Colonic mucosa (tissue), 1 donor: ENCODE data around the genes AMN and MARK3.

- PRO-cap = no peak
Measured at GRCh38 chr14:102585216-102585960, 7.1 kb upstream of the RCOR1 start.

DNA sequence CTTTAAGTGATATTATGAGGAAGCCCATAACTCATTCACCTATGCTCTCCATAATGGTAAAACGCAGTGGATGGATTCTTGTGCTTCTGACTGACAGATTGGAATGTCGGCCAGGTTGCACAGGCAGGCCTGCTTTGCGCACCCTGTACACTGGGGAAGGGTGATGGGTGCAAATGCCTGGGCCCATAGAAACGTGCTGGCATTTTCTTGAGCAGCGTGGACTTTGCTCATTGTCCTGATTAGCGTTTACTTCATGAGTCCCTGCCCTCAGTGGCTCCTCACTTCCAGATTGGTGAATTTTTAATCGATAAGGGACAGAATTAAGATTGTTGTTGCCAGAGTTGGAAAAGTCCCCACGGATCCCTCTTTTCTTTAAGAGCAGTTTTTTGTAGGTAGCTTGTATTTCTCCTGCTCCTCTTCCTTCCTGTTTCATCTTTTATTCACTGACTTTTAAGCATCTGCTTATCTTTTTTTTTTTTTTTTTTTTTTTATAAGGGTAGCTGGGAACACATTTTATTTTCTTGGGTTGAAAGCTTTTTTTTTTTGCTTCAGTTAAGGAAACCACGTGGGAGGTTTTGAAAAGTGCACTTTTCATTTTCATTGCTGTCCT is 80.8 kb upstream of the TRAF3 start:
- PRO-cap = no peak

GRCh38 chr14:102798987-102799519 is 21.8 kb downstream of the TRAF3 start:
- PRO-cap = unidirectional peak, plus-strand start at chr14:102799267

- PRO-cap = no peak
Measured at GRCh38 chr14:102918060-102918429, 4.4 kb upstream of the AMN start.

DNA sequence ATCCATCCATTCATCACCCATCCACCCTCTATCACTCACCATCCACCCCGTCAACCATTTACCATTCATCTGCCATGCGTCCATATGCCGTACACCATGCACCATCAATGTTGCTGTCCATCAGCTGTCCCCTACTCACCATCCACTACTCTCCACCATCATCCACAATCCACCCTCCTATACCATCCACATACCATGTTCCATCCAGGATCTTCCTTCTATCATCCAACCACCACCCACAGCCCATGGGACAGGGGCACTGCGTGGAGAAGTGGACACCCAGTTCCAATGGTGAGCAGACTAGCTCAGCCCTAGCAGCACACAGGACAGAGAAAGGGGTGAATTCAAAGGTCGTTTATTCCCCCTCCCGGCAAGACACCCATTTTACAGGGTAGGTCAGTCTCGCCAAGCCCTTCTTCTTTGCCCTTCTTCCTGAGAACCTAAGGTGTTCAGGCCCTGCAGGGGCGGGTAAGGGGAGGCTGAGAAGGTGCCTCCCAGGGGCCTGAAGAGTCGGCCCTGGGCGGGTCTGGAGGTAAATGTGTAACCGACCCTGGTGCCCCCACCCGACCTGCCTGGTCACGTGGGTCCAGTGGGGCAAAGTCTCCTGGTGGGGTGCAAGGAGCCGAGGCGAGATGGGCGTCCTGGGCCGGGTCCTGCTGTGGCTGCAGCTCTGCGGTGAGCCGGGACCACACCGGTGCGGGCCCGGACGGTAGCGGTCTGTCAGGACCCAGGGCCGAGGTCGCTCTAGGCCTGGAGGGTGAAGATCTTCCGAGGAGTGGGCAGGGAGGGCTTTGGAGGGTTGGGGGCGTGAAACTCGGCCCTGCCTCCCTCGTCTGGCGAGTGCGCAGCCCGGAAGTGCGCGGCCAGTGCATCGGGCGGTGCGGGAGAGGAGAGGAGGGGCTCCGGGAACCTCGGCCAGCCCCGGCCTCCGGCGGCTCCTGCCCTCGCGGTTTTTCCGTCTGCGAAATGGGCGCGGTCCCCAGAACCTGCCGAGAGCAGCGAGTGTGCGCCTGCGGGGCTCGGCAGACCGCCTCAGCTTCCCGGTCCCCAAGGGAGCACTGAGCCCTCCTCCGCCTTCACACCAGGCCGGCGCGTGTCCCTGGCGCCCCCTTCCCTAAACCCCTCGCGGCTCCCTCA is at the start of gene AMN:
Gene AMN (plus strand): TSS at position 607 of the 1,137 bp plus-strand sequence.
- PRO-cap = unidirectional peak, plus-strand start at position 625 of the sequence; bidirectional peak, plus-strand start at position 982 of the sequence, minus-strand start at position 838 of the sequence

- PRO-cap = unidirectional peak, plus-strand start at chr14:102946895
Measured at GRCh38 chr14:102946560-102946970, 24.1 kb downstream of the AMN start.

- PRO-cap = no peak
Measured at GRCh38 chr14:103014414-103015344, 42.7 kb downstream of the CDC42BPB start.

DNA sequence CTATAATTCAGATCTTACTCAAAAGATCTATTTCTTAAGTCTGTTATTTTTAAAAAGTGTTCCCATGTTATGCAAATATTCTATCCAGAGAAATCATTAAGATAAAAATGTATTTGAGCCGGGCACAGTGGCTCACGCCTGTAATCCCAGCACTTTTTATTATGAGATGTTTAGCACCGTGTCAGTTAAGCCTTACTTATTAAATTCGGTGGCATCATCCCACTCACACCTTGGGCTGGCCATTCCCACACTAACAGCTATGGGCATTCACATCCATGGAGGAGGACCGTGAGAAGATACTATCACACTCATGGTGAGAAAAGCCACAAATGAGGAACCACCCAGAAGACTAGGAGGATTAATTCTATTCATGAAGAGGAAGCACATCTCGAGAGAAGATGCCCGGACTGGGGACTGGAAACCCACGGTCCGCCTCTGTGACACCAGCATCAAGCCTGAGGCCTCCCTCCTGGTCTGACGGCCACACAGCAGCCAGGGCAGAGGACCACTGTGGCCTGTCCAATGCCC is 5.0 kb downstream of the CDC42BPB start:
- PRO-cap = no peak

DNA sequence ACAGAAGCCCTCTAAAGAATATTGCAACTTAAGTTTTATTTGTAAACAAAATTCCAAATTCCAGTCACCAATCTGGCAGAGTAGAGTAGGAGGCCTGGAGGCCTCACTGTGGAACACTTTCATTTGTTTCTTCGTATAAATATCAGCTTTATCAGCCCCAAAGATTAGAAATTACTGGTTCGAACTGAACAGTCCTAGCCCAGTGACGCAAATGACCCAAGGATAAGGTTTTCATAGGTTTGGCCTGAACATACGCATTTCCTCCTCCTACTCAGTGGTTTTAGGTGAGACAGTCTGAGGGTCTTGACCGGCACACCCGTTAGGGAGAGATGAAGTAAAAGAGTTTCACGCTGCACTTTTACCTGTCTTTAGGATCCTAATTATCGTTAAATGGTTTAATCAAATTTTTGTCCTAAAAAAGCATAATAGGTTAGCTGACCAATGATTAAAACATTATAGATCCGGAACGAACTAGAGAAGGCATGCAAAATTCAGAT is 1.6 kb downstream of the CDC42BPB start:
- PRO-cap = no peak

DNA sequence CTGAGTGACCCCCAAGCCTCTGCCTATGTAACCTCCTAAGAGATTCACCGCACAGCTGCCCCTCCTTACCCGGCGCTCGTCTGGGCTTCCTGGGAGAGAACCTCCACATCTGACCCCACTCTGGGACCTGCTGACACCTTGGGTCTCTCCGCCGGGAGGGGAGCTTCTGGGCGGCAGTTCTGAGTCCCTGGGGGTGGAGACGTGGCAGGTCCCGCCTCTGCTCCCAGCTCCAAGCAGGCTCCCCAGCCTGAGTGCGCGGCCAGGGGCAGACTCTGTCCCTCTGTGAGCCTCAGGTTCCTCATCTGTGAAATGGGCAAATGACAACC is 3.6 kb downstream of the EXOC3L4 start:
- PRO-cap = no peak

DNA sequence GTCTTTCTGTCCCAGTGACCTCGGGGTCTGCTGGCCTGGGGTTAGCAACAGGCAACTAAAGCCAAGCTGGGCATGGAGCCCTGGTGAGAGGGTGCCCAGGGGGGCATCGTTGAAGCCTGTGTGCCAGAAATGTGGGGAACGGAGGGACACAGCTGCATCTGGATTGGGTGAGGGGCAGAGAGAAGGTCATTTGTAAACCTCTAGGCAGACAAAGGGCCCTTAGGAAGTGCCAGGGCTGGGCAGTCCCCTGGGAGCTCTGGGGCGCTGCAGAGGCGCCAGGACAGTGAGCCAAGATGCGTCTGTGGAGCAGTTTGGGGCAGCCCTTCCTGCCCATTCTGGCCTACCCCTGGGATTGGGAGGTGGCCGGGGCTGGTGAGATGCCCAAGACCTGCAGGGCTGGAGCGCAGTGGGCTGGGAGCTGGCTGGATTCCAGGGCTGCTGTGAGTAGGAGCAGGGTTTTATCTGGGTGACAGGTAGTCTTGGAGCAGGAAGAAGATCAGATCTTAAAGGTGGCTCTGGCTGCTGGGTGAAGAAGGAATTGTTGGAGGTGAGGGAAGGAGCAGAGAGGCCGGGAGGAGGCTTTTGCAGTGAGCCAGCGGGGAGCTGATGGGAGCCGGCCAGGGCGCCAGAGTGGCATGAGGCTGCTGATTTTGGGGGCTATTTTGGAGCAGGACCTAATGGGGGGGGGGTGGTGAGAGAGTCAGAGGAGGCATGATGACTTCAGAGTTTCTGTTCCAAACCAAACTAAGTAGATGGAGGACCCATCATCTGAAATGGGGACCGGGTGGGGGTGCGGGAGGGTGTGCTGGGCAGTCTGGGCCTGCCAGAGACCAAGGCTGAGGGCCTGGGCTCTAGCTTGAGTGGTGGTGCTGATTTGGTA is 5.8 kb downstream of the TNFAIP2 start:
- PRO-cap = no peak

GRCh38 chr14:103205537-103206475 is 82.5 kb downstream of the TNFAIP2 start:
- PRO-cap = no peak

DNA sequence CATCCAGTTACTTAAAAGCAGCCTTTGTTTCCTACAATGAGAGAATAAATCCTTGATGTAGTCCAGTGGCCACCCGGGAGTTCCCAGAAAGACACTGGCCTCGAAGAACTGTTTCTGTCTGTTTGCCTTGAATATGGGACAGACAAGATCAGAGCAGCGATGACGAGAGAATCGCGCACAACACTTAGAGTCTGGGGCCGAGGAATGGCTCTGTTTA is 102.3 kb downstream of the TNFAIP2 start:
- PRO-cap = no peak

- PRO-cap = bidirectional peak, plus-strand start at chr14:103260823, minus-strand start at chr14:103260624
Measured at GRCh38 chr14:103259963-103261265, 73.6 kb upstream of the EIF5 start.

DNA sequence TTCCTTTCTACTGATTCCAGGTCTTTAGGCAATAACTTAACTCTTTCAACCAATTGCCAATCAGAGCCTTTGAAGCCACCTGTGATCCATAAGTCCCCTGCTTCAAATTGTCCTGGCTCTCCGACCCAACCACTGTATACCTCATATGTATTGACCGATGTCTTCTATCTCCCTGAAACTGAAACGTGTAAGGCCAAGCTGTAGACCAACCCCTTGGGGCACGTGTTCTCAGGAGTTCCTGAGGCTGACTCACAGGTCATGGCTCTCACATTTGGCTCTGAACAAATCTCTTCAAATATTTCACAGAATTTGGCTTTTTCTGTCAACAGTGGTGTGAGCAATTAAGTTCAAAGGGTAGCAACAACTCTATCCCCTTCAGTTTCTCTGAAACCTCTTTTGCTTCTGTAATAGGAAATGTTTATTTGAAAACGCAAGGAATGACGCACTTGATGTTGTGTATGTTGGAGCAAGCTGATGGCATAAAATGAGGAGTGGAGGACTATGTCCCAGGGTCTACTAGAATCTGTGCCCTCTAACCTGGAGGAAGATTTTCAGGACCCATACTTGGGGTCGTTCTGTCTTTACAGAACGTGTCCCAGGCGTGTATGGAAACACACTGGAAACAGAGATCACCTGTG is 49.1 kb upstream of the EIF5 start:
- PRO-cap = no peak

DNA sequence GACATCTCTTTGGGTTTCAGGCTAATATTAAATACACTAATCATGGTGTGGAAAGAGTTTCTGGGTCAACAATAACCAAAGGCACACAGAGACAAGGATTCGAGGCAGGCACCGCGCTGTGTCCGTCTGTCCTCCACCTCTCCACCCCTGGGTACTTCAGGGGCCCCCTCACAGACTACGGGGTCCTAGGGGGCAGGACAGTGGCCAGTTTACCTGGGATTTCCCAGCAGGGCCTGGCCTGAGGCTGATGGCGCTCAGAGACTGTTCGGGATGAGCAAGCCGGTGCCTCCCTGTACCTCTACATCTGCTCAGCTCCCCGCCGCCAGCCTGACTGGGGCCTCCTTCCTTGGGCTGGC is 18.1 kb upstream of the EIF5 start:
- PRO-cap = no peak

DNA sequence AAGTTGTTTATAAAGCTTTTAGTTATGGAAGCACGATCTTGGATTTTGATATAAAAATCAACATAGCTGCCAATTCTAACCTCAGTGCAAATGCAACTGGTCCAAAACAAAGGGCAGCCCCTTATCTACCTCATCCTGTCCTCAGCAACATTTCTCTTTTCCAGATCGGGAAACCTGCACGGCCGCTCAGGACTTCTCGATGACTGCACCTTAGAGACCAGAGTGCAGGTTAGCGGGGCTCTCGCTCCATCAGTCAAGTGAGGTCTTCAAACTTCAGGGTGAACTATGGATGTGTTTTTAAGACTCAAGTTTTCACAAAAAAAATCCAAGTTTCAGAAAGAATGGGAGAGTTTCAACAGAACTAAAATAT is 1.5 kb upstream of the EIF5 start:
- PRO-cap = no peak

DNA sequence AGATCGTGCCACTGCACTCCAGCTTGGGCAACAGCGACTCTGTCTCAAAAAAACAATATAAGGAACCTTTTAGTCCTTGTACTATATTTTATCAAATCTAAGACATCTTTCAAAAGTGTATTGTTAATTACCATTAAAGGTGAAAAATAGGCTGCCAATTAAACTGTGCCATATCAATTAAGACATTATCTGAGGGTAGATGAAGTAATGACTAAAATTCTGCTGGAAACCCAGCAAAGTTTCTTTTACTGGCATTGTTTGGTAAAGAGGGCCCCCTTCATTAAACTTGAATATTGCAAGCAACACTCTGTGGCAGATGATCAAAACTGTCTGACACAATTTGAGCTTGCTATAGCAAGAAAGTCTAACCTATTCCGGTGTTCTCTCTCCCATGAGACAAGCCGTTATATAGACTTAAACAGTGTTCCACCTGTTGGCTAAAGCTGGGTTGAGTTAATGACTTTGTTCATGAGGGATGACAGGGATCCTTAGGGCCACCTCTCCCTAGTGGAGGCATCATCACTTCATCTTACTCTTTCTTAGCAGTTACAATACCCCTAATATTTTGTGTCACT is 3.6 kb downstream of the EIF5 start:
- PRO-cap = no peak

- PRO-cap = bidirectional peak, plus-strand start at chr14:103385427, minus-strand start at chr14:103385245
Measured at GRCh38 chr14:103385310-103385562, at the start of gene MARK3. MARK3 (plus strand) TSS chr14:103385415.

DNA sequence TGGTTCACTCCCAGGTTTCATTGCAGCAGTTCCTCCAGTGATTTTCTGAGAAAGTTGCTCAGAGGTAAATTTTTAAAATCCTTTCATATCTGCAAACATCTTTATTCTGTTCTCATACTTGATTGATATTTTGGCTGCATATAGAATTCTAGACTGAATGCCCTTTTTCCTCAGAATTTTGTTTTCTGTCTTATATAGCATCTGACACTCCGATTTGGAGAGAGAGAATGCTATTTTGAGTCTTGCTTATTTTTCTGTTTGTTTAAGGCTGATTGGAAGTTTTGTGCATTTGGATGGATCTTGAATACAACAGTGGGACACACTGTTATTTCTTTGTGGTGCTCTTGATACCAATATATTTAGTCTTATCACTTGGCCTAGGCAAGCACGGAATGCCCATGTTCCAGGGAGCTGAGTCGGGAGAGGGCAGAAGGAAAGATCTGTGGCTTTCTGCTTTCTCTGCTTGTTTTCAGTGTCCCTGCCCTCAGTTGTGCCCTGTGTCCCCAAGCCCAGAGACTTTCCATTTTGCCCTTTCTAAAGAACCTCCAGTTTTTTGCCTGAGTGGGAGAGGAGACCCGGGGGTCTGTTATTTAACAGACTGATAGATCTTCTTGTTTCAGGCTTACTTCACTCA is 10.5 kb downstream of the MARK3 start:
- PRO-cap = no peak